Heart right ventricle (tissue), 2 donors: ENCODE measurements around a stretch of chr20.

DNA sequence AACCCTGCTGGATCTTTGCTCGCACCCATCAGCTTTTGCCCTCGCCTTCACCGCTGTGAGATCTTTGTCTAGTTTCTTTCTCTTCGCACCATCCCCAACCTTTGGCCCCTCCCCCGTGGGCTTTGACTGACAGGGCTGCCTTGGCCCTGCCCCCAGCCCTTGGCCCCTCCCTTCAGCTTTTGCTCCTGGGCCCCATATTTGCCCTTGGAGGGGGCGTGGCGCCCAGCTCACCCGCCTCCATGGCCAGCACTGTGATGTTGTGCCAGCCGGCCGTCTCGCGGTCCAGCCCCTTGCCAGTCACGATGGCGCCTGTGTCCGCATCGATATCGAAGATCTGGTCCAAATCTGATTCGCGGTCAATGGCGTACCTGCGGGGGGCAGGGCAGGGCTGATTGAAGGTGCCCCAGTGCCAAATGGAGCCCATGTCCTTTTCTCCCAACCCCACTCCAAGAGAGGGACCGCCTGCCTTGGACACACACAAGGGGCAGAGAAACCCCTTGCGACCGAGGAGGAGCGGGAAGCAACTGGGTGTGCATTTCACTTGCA, 81.2 kb downstream of the CD40 start:
- PRO-cap, 2 experiments = no peak in any of the 2 experiments

- PRO-cap, 2 experiments = no peak in any of the 2 experiments
Observed at GRCh38 chr20:46200690-46201377, 82.7 kb downstream of the CD40 start.

DNA sequence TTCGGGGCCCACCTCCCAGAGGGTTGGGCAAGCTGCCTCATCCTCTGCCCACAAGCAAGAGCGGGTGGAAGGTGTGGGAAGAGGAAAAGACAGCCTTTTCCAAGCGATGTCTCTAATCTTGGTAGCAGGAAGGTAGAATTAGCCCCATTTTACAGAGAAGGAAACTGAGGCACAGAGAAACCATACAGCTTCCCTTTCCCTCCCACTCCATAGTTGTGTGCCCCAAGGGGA, 174 bp upstream of the OCSTAMP start:
- PRO-cap, 2 experiments = no peak in any of the 2 experiments

DNA sequence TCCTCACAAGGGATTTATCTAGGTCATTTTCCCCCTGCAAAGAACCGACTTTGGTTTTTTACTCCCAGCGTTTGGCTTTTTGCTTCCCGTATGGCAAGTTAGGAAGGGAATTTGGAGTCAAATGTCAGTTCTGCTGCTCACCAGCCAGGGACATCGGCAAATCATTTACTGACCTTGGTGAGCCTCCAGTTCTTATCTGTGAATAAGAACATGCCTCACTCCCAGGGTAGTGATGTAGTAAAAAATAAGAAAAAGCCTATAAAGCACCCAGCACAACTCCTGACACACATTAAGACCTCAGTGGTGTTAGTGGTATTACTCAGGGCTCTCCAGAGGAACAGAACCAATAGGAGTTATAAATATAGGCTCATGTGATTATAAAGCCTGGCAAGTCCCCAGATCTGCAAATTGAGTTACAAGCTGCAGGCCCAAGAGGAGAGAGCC, 71.5 kb upstream of the EYA2 start:
- PRO-cap, 2 experiments = no peak in any of the 2 experiments

- PRO-cap, 2 experiments = no peak in any of the 2 experiments
Observed at GRCh38 chr20:47181207-47181576, 175.3 kb downstream of the ZMYND8 start.

GRCh38 chr20:47207195-47207638, 149.3 kb downstream of the ZMYND8 start:
- PRO-cap, 2 experiments = no peak in any of the 2 experiments

GRCh38 chr20:47256577-47257365, 99.7 kb downstream of the ZMYND8 start:
- PRO-cap, 2 experiments = peak in 1 of 2 experiments; most common plus-strand start chr20:47257139 (in 1); most common minus-strand start chr20:47257052 (in 1)

DNA sequence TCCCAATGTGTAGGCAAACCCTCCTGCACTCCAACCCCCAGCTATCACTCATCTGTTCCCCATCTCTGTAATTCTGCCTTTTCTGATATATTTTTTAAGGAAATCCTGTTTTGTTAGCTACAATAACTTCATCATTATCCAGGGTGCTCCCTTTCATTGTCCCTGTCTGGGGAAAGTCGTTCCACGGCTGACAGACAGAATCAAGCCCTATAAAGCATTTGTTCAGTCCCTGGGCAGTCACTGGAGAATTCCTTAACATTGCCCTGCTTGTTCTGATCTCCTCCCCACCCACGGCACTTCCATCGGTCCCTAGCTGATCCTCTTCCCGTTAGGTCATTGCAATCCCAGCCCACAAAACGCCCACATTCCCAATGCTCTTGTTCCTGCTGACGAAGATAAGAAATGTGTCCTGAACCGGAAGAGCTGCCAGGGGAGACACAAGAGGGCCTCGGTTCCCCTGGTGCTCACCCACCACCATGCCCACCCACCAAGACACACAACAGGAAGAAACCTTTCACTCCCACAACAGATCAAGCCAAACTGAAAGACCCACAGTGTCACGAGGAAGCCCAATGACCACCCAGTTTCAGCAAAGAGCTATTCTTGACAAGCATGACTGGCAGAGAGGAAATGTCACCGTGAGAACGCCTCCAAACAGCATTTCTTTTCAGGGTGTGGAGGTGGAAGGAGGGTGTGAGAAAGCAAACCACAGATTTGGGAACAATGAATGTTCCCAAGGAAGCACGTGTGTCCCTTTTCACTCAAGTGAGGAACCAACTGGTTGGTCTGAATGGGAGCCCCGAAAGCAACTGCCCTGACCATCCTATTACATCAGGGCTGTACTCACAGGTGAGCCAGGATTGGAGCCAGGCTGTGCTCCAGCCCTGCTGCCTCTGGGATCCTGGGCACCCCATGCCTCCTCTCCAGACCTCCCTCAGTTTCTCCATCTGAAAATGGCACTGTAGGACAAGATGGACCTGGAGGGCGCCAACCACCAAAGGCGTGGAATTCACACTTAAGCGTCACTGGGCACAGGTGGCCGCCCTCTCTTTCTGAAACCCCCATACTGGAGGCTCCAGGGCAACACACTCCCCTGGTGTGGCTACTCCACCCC, 97.6 kb downstream of the ZMYND8 start:
- PRO-cap, 2 experiments = peak in 1 of 2 experiments; most common plus-strand start position 405 of the sequence (in 1); most common minus-strand start position 242 of the sequence (in 1)

DNA sequence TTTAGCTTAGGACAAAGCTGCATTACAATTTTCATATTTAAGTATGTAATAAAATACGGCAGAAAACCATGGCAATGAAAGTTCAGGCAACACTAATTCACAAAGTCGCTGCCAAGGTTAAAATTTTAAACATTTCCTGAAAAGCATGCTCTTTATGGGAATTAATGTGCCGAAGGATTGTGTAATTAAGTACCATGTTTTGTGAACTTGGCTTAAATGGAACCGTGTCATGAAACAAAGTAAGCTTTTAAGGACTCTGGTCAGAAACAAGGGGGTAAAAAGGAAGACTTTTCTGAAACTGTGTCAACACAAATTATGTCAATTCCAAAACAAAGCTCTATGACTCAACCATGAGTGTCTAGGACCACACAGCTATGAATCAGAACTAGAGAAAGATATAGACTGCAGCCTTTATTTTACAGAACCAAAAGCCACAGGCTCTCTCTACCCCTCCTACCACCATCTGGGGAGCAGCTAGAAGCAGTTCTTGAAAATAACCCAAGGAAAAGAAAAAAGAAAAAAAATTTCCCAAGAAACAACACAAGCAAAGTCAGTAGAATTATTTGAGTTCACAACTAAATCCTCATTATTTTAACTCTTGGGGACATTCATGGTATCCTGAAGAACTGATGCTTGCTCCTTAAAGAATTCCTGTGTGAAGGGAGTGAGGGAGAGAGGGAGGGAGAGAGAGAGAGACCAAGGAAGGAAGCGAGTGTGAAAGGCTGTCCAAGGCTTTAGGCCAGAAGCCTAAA, 82.0 kb downstream of the ZMYND8 start:
- PRO-cap, 2 experiments = no peak in any of the 2 experiments

- PRO-cap, 2 experiments = peak in 1 of 2 experiments; most common plus-strand start chr20:47503173 (in 1); most common minus-strand start chr20:47502928 (in 1)
Observed at GRCh38 chr20:47502575-47503469, 1.1 kb downstream of the NCOA3 start.

- PRO-cap, 2 experiments = no peak in any of the 2 experiments
Observed at GRCh38 chr20:47736875-47737271, 48.4 kb downstream of the SULF2 start.

DNA sequence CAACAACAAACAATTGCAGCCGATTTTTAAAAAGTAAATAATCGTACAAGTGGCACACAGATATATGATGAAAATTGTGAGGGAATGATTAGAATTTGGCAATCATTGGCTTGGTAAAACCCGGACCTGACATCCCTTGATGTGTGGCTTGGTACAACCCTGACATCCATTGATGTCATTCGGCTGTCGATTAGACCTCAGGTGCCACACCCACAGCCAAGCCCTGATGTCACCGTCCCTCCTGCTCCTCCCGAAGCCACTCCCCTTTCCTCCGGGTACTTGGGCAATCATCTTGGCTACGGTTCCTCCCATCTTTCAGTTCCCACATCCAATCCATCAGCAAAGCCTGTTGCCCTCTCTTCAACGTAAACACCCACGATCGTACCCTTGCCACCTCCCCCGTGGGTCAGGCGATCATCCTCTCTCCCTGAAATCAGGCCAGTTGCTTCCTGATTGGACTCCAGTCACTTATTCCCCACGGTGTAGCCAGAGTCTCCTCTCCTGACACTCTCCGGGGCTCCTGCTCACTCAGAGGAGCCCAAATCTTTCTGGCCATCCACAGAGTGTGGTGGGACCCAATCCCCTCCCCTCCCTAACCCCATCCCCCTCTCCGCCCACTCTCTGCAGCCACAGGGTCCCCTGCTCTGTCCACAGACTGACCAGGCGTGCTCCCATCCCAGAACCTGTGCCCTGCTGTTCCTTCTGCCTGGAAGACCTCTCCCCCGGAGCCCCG, 44.5 kb downstream of the SULF2 start:
- PRO-cap, 2 experiments = peak in 1 of 2 experiments; most common plus-strand start position 318 of the sequence (in 1); most common minus-strand start position 188 of the sequence (in 1)

DNA sequence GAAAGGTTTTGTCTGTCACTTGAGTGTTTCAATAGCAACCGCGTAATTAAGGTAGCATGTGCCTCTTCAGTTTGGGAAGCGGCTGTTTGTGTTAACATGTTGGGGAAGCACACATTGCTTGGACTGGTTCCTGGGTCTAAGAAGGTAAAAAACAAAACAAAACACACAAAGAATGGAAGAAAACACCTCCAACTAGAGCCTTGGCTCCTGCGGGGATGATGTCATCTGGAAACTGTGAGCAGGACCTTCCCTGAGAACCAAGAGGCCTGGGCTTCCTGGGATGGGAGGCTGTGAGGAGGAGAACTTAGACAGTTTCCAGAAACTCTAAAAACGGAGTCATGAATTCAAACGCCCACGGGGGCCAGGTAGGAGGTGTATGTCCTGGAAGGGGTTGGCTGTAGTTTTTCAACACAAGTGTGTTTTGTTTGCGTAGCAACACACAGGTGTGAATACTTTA, 72.9 kb upstream of the SULF2 start:
- PRO-cap, 2 experiments = no peak in any of the 2 experiments

GRCh38 chr20:48373995-48374260, 453.9 kb downstream of the PREX1 start:
- PRO-cap, 2 experiments = no peak in any of the 2 experiments

DNA sequence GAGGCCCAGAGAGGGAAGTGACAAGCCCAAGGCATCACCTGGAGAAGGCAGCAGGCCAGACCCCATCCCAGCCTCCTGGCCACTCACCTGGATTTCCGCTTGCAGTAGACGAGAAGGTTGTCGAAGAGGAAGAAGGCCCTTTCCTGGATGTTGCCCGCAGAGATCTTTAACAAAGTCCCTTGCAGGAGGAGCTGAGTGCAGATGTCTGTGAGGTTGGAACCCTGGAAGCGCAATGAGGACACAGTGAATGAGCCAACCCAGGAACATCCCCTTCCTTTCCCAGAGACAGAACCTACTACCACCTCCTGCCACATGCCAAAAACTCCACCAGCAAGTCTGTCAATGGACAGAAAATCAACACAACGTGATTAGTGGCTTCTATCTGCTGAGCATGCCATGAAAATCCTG, 127.1 kb downstream of the PREX1 start:
- PRO-cap, 2 experiments = no peak in any of the 2 experiments

- PRO-cap, 2 experiments = no peak in any of the 2 experiments
Observed at GRCh38 chr20:48702141-48702711, 125.6 kb downstream of the PREX1 start.

DNA sequence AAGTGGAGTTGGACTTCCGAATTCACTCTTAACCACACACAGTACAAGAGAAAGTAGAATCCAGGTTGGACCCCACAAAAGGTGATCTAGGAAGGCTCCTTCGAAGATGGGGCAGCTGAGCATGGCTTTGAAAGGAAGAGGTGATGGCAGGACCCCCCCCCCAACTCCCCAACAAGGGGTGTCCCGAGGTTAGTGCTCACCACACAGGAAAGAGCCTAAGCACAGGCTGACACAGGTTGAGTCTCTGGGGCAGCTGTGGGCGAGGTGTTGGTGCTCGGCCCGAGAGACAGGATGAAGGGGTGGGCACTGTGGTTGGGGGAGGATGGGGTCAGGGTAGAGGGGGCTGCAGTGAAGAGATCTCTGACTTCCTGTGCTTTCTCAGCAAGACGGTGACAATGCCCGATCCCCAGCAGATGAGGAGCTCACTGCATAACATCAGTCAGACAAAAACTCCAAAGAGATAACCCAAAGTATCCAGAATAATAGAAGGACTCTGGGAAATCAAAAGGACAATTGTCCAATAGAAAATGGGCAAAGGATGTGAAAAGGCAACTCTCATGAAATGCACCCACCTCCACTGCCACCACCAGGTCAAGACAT, 108.5 kb downstream of the PREX1 start:
- PRO-cap, 2 experiments = no peak in any of the 2 experiments

DNA sequence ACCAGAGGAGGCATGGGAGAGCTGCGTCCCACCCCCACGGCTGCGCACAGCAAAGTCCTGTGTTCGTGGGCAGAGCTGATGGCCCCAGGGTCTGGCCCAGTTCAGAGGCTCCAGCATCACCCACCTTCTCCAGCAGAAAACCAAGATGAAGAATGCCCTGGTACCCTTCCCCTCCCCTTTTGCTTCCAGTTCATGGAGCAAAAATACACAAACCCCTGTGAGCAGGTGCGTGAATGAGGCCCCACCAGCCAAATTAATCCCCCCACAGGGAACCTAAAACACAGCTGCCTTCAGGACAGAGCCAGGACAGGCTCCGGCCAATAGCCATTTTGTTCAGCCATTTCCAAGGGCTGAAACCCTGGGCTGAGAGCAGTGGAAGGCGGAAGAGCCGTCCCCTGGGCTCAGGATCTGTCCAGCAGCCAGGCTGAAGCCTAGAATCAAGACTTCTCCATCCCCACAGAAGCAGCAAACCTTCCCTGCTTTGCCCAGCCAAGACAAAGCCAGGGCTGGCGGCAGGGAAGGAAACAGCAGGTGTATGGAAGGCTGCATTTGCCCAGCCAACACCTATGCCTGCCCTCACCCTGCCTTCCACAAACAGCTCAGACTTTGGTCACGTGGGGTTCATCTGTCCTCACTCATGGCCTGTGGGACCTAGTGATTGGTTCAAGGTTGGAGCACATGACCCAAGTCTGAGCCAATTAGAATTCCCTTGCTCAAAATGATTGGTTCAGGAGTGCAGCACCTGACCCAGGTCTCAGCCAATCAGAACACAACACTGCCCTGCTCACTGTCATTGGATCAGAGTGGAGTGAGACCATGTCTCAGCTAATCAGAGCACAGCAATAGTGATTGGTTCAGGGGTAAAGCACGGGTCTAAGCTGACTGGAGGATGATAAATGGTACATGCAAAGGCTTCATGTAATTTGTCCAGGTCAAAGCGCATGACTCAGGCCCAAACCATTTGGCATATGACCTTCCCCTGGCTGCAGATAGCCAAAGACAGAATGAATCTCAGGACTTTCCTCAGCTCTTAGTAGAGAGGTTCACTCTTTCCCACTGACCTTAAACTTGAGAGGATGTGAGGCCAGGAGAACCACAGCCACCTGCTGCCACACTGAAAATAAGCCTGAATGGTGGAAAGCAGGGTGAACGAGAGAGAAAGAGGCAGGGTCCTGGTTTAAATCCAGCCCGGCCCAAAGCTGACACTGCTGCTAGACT, 102.4 kb downstream of the PREX1 start:
- PRO-cap, 2 experiments = no peak in any of the 2 experiments

DNA sequence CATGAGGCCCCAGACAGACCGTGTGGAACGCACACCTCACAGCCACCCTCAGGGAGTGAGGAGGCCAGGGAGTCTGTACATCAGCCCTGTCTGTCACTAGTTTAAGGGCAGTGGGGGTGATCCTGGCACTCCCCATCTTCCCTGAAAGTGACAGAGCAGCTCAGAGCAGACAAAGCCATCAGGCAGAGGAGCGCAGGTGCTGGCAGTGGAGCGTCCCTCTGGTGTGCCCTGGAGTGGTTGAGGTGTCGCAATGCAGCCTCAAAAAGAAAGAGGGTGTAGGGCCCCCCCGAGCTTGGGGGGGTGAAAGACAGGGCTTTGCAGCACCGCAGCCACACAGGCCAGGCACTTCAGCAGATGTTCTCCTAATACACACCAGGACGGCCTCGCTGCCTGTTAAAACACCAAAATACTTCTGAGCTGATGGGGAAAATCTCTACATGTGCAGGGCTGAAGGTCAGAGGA, 69.6 kb downstream of the PREX1 start:
- PRO-cap, 2 experiments = no peak in any of the 2 experiments

- PRO-cap, 2 experiments = peak in 1 of 2 experiments; most common plus-strand start chr20:48764947 (in 1)
Observed at GRCh38 chr20:48764806-48765235, 63.0 kb downstream of the PREX1 start.